Upper lobe of left lung (tissue), 5 donors: ENCODE measurements around the gene ADNP.

GRCh38 chr20:50347210-50347629, 156.6 kb downstream of the CEBPB start:
- PRO-cap, 2 experiments: no peak in any of the 2 experiments
- RAMPAGE, long total RNA, 4 experiments: no peak in any of the 4 experiments

DNA sequence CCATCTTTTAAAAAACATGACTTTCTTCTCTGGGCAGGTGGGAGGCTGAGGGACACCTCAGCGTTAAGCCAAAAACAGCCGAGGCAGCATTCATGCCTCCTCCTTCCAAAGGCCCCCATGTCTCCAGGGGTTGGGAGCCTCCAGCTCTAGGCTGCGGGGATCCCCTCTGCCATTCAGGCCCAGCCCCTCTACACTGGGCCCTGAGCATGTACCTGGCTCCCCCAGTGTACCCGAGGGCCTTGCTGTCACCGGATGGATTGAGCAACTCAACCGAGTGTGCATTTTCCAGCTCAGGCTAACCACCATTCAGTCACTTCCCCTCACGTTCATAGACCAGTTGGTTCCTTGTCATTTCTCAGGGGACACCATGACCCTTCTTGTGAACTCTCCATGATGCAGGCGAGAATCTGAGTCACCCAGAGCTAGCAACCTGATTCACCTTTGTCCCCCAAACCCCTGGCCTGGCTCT, 158.6 kb downstream of the CEBPB start:
- PRO-cap, 2 experiments: no peak in any of the 2 experiments
- RAMPAGE, long total RNA, 4 experiments: no peak in any of the 4 experiments

GRCh38 chr20:50368684-50369308, 141.4 kb upstream of the PTPN1 start:
- PRO-cap, 2 experiments: no peak in any of the 2 experiments
- RAMPAGE, long total RNA, 4 experiments: no peak in any of the 4 experiments

DNA sequence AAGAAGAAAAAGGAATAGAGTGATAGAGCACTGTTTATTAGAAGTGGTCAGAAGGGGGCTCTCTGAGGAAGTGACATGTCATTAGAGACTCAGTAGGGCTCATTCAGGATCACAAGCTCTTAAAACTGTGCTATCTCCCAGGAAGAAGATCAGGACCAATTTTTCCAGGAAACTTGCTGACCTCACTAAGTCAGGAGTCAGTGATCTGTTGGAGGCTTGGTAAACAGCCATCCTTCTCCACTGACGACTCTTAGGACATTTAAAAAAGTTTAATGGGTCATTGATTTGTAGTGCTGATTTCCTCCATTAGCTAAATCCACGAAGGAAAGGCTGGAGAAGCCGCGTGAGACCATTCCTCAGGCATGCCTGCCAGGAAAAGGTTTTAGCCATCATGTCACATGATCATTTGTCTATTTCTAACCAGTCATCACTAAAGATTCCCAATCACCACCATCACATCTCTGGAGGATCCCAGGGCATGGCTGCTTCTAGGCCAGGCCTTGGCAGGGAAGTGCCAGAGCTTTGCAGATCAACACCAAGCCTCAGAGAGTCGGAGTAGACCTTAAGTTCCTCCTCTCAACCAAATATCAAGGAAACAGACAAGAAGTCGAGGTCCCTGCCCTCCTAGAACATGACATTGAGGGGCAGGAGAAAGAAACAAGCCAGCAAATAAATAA, 5.8 kb upstream of the PTPN1 start:
- PRO-cap, 2 experiments: no peak in any of the 2 experiments
- RAMPAGE, long total RNA, 4 experiments: no peak in any of the 4 experiments

GRCh38 chr20:50511625-50511988, 1.4 kb downstream of the PTPN1 start:
- PRO-cap, 2 experiments: no peak in any of the 2 experiments
- RAMPAGE, long total RNA, 4 experiments: no peak in any of the 4 experiments

DNA sequence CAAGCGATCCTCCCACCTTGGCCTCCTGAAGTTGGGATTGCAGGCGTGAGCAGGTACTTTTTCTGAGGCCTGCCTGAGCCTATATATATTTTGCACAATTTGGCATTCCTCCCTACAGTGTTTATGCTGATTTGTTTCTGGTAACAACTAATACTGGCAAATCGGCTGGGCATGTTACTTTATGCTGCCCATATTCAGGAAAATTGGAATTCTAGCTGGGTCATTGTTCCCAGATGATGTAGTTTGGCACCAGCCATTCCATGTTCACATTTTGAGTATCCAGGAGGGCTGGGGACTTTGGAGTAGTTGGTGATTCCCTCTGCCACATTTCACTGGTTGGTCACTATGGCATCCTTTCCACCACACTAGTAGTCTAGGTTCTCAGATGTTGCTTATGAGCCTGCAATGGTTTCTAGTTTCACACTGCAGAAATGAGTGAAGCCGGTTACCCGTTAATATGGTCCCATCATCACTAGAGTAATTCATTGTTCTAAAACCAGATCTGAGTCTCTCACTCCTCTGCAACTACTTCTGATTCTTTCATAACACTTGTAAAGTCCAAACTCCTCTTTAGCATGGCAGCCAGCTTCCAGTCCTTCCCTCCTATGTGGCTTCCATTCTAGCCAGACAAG, 4.5 kb downstream of the PTPN1 start:
- PRO-cap, 2 experiments: no peak in any of the 2 experiments
- RAMPAGE, long total RNA, 4 experiments: no peak in any of the 4 experiments

- PRO-cap, 2 experiments: no peak in any of the 2 experiments
- RAMPAGE, long total RNA, 4 experiments: no peak in any of the 4 experiments
Observed at GRCh38 chr20:50542958-50543776, 33.0 kb downstream of the PTPN1 start.

GRCh38 chr20:50580908-50581630, 70.9 kb downstream of the PTPN1 start:
- PRO-cap, 2 experiments: no peak in any of the 2 experiments
- RAMPAGE, long total RNA, 4 experiments: no peak in any of the 4 experiments

GRCh38 chr20:50585120-50586125, 75.2 kb downstream of the PTPN1 start:
- PRO-cap, 2 experiments: no peak in any of the 2 experiments
- RAMPAGE, long total RNA, 4 experiments: no peak in any of the 4 experiments

GRCh38 chr20:50729604-50730105, 1.7 kb upstream of the PARD6B start:
- PRO-cap, 2 experiments: no peak in any of the 2 experiments
- RAMPAGE, long total RNA, 4 experiments: no peak in any of the 4 experiments

- PRO-cap, 2 experiments: no peak in any of the 2 experiments
- RAMPAGE, long total RNA, 4 experiments: no peak in any of the 4 experiments
Observed at GRCh38 chr20:50848257-50849520, 53.8 kb downstream of the BCAS4 start.

- PRO-cap, 2 experiments: no peak in any of the 2 experiments
- RAMPAGE, long total RNA, 4 experiments: no peak in any of the 4 experiments
Observed at GRCh38 chr20:50898156-50899131, 32.8 kb downstream of the ADNP start.

GRCh38 chr20:50919192-50919740, 12.0 kb downstream of the ADNP start:
- PRO-cap, 2 experiments: no peak in any of the 2 experiments
- RAMPAGE, long total RNA, 4 experiments: no peak in any of the 4 experiments

DNA sequence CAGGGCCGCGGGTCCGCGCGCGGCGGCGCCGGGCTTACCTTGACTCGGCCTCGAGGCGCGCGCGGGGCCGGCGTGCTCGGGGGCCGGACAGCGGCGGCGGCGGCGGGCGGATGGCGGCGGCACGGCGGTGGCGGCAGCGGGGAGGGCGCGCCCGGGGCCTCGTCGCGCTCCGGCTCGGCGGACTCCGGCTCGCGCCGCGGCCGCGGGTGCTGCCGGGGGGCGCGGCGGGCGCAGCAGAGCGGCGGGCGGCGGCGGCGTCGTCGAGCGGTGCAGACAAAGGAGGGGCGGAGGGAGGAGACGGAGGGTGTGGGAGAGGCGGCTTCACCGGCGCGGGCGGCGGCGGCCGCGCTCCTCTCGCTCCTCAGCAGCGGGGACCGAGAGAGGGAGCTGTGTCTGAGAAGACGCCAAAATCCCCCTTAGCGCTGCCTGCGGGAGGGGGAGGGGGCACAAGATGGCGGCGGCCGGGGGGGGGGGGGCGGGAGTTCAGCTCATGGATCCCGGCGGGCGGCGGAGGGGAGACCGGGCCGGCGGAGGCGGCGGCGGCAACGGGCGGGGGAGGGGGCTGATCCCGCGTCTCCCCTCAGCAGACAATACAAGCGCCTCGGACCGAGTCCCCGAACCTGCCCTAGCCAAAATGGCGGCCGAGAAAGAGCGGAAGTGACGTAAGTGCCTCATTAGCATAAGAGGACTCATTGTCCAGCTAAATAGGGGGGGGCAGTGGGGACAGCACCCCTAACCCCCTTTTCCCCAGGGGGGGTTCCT, at the start of gene ADNP:
ADNP (minus strand) TSS at position 650 of the 762 bp plus-strand sequence.
- PRO-cap, 2 experiments: peak in 2 of 2 experiments; most common plus-strand start position 90 of the sequence (in 1); most common minus-strand start position 592 of the sequence (in 1)
- RAMPAGE, long total RNA, 4 experiments: no peak in any of the 4 experiments

- PRO-cap, 2 experiments: no peak in any of the 2 experiments
- RAMPAGE, long total RNA, 4 experiments: no peak in any of the 4 experiments
Observed at GRCh38 chr20:51431946-51432673, 110.4 kb downstream of the NFATC2 start.

- PRO-cap, 2 experiments: no peak in any of the 2 experiments
- RAMPAGE, long total RNA, 4 experiments: no peak in any of the 4 experiments
Observed at GRCh38 chr20:51500198-51500737, 42.3 kb downstream of the NFATC2 start.

DNA sequence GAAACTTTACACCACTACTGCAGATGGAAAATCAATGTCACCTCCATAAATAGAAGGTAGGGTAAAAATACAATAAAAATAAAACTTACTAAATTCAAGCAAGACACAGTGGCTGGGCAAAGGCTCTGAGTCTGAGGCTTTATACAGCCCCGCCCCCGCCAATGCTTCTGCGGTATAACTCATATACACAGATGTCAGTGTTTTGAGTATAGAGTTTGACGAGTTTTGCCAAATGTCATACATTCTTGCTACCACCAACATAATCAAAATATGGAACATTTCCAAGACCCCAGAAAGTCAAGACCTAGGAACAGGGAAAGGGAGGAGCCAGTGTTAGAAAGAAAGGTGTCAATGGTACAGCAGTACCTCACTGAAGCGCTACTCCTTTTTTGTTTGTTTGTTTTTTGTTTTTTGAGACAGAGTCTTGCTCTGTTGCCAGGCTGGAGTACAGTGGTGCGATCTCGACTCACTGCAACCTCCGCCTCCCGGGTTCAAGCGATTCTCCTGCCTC, 12.7 kb downstream of the NFATC2 start:
- PRO-cap, 2 experiments: no peak in any of the 2 experiments
- RAMPAGE, long total RNA, 4 experiments: no peak in any of the 4 experiments

GRCh38 chr20:51563762-51564537, 21.4 kb upstream of the NFATC2 start:
- PRO-cap, 2 experiments: no peak in any of the 2 experiments
- RAMPAGE, long total RNA, 4 experiments: no peak in any of the 4 experiments

- PRO-cap, 2 experiments: no peak in any of the 2 experiments
- RAMPAGE, long total RNA, 4 experiments: start-site peak on the minus strand in 2 of 4 experiments, at chr20:51697432-51697626 at its widest, 9 to 25 reads per replicate
Observed at GRCh38 chr20:51697018-51697718, 71.0 kb downstream of the ATP9A start.

DNA sequence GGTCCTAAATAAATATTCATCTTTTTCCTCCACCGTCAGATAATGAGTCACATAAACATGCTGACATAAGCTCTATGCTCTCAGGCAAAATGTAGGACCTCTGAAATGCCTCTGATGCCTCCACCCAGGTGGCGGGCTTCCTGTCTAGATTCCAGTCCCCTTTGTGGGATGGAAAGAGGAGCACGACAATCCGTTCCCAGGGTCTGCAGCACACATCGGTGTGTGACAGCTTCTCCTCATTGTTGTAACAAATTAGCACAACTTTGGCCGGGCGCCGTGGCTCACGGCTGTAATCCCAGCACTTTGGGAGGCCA, 7.0 kb downstream of the ATP9A start:
- PRO-cap, 2 experiments: no peak in any of the 2 experiments
- RAMPAGE, long total RNA, 4 experiments: no peak in any of the 4 experiments